Subcutaneous adipose tissue (tissue), 3 donors: ENCODE measurements around the gene LGR6.

GRCh38 chr1:202193498-202194265 is at the start of gene LGR6:
Gene LGR6, plus strand, starts transcription at chr1:202193799.
- PRO-cap: no peak
- RAMPAGE, long total RNA, 3 experiments: no peak in any of the 3 experiments

DNA sequence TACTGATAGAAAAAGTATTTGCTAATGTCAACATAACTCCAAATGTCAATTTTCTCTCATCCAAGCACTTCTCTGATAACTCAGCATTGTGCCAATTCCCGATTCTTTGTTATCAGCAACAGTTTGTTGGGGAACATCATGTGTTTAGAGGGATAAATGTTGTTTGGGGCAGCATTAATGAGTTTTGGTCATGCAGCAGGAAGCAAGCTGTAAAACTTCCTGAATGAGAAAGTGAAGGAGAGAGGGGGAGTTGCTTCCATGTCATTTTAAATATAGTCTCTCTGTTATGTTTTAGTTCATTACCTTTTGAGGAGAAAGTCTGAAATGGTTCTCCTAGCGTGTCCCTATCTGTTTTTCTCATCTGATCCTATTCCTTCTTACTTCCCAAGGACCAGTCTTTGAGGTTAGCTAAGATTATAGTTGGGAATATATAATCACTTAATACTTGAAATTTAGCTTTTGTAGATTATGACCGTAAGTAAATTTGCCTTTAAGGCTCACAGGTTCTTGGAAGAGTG is 160.7 kb downstream of the PPP1R12B start:
- PRO-cap: no peak
- RAMPAGE, long total RNA, 3 experiments: no peak in any of the 3 experiments

DNA sequence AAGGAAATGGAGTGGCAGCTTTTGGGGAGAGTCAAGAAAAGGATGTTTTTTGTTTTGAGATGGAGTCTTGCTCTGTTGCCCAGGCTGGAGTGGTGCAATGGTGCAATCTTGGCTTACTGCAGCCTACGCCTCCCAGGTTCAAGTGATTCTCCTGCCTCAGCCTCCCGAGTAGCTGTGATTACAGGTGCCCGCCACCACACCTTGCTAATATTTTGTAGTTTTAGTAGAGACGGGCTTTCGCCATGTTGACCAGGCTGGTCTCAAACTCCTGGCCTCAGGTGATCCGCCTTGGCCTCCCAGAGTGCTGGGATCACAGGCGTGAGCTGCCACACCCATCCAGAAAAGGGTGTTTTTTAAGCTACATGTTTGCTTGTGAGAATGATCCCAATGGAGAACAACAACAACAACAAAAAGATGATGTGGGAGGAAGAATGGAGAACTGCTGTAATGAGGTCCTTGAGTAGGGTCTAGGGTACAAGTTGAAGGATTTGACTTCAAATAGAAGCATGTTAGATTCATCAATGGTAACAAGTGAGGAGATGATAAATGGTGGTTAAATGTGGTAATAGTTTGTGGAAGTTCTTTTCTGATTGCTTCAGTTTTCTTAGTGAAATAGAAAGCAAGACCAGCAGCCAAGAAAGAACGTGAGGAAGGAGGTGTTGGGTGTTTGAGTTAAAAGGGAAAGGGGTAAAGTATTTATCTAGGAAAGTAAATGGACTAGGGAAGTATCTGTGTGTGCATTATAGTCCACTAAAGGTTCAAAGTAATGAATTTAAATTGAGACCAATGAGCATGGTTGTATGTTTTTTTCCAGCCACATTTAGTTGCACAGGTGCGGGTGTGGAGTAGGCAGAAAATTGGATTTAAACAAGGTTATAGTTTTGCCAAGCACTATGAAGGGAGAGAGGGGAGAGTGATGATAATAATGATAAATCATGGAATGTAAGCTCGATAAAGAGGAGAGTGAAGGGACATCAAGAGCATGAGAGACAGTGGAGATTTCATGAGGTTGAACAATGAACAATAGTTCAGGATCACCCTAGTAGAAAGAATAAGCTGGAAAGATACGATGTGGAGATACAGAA is 177.5 kb downstream of the PPP1R12B start:
- PRO-cap: no peak
- RAMPAGE, long total RNA, 3 experiments: no peak in any of the 3 experiments

GRCh38 chr1:202542400-202543189 is 167.7 kb downstream of the SYT2 start:
- PRO-cap: bidirectional peak, plus-strand start at chr1:202542695, minus-strand start at chr1:202542597
- RAMPAGE, long total RNA, 3 experiments: no peak in any of the 3 experiments

DNA sequence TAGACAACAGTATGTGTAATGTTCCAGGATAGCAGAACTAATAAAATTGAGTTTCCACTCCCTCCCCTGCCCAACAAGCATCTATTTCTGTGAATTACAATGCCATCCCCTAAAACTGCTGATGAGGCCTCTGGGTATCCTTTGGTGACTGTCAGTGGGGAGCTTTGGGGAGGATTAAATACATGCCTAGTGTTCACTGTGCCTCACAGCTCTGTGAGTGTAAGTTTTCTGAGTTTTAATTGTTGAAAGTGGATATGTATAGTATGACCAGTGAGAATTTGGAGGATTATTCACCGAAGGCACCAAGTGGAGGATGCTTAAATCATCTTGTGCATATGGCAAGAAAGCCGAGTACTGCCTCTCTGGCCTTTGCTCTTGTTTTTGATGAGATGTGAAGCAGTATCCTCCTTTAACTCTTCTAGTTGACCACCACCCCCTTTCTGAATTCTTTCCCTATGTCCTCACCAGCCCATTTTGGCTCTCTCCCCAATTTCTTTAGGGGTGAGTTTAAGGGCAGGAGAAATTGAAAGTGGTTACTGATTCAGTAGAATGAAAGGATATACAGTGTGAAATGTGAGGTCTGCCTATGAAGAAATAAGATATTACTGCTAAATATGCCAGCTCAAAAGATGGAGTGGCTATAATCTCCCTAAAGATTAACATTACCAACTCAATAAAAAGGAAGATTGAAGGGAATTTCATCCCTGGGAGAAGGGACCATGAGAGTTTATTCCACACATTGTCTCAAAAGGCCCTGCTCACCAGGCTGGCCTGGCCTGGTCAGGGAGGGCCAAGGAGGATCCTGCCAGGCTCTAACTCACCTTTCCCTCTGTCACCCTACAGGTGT is 130.4 kb downstream of the SYT2 start:
- PRO-cap: no peak
- RAMPAGE, long total RNA, 3 experiments: no peak in any of the 3 experiments

DNA sequence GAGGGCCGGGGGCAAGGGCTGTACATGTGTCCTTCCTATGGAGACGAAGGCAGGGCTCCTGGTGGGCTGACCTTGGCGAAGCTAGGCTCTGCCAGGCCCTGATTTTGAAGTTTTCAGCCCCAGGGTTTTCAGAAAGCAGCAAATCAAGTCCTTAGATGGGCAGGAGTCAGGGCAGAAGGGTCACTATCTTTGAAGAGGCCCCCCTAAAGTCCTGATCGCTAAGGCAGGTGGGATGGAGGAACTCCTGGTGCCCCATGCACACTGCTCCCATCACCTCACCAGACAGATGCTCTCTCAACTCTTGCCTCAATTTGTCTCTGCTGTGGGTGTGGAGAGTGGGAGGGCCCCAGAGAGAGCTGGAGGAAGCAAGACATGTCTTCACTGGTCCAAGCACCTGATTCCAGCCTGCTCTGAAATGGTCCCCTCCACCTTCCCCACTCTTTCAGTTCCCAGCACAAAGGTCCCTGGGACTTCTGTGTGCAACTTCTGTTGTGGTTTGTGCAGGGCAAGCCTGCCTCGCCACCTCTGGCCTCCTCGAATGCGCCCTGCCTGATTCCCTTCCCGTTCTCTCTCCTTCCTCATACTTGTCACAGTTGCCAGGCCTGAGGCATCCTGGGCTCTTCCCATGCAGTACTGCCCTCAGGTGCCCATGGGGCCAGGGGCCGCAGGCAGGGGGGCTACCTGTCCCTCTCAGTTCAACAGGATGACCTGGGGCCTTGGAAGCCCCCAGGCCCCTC is 119.4 kb downstream of the SYT2 start:
- PRO-cap: unidirectional peak, minus-strand start at position 284 of the sequence
- RAMPAGE, long total RNA, 3 experiments: no peak in any of the 3 experiments

- PRO-cap: no peak
- RAMPAGE, long total RNA, 3 experiments: no peak in any of the 3 experiments
These were observed 4.2 kb upstream of the KDM5B start for GRCh38 chr1:202812272-202813004.

DNA sequence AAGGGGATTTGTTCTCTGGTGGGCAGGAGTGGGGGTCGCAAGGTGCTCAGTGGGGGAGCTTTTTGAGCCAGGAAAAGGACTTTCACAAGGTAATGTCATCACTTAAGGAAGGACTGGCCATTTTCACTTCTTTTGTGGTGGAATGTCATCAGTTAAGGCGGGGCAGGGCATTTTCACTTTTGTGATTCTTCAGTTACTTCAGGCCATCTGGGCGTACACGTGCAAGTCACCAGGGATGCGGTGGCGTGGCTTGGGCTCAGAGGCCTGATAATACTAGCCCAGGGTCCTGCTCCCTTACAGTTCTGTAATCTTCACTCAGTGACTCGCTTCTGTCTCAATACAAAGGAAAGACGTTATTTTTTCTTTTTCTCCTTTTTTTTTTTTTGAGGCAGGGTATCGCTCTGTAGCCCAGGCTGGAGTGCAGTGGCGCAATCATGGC is 1.5 kb upstream of the TMEM183A start:
- PRO-cap: no peak
- RAMPAGE, long total RNA, 3 experiments: no peak in any of the 3 experiments

DNA sequence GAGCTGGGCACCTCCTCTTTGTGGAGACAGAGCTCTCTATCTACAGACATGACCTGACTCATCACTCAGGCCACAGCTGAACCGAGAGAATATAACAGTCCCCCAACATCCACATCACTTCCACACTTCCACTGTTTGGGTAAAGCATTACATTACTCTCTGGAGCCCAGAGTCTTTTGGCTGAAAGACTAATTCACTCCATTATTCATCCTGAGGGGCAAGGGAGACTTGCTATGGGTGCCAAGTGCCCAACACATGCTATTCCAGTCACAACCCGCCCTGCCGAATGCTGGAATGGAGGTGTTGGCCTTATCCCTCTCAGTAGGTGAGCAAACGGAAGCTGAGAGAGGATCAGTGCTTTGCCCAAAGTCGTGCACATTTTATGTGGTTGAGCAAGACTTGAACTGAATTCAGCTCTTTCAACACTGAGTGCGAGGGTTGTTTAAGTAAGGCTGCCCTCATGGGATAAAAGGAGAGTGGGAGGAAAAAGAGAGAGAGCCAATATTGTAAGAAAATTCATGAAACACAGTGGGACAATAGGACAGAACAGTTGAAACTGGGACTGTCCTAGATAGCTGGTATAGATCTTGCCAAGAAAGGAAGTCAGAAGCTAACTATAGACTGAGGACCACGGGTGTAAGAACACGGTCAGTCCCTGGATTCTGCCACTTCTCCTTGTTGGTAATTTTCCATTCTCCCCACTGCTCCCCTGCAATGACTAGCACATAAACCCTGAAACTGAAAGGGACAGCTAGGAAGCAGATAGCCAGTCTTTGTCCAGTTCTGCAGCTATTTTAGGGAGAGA is 13.5 kb upstream of the CHI3L1 start:
- PRO-cap: unidirectional peak, plus-strand start at position 521 of the sequence
- RAMPAGE, long total RNA, 3 experiments: no peak in any of the 3 experiments

DNA sequence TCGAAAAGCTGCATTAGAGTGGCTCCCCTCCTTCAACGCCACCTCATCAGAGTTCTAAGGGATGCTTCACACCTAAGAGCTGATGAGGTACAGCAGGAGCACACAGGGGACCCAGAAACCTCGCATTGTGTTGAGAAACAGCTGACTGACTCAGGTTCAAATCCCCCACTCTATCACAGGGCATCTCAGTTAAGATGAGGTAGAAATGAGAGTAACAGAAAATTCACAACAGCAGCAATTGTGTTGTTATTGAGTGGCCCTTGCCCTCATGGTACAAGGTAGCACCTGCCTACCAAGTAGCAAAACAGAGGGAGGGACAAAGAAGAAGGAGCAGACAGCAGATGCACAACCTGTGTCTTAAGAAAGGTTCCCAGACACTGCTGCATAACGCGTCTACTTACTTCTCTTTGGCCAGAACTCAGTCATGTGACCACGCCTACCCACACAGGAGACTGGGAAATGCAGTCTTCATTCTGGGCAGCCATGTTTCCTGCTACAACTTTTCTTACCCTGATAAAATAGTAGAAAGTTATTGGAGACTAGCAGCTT is 34.5 kb upstream of the BTG2 start:
- PRO-cap: no peak
- RAMPAGE, long total RNA, 3 experiments: no peak in any of the 3 experiments

DNA sequence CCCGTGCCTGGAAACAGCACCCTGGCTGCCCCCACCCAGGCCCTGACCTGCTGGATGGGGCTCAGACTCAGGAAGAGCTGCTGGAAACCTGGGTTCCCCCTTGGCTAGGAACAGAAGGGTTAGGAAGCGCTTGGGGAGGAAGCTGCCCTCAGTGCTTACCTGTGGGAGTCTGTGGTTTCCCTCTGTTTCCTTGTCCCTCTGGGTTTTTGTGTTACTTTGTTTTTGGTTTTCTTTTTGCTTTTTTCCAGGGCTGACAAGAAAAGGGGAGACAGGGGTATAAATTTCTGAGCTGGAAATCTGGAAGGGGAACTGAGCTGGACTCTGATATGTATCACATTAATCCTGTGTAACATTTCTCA is 28.0 kb upstream of the BTG2 start:
- PRO-cap: no peak
- RAMPAGE, long total RNA, 3 experiments: no peak in any of the 3 experiments

DNA sequence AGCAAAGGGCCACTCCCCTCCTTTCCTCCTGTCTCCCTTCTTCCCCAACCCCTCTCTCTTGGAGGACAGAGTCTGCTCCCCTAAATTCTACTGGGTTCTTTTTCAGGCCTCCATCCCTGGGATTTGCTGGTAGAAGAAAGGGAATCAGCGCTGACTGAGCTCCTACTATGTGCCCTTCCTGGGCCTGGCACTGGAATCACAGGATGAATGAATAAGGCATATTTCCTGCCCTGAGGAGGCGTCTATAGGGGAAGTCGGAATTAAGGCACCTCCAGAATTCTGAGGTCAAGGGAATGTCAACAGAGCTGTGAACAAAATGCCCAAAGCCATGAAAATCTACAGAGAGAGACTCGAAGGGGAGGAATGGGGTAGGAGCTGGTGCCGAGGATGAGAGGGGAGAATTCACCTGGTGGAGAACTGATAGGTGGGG is 17.4 kb upstream of the BTG2 start:
- PRO-cap: no peak
- RAMPAGE, long total RNA, 3 experiments: no peak in any of the 3 experiments

DNA sequence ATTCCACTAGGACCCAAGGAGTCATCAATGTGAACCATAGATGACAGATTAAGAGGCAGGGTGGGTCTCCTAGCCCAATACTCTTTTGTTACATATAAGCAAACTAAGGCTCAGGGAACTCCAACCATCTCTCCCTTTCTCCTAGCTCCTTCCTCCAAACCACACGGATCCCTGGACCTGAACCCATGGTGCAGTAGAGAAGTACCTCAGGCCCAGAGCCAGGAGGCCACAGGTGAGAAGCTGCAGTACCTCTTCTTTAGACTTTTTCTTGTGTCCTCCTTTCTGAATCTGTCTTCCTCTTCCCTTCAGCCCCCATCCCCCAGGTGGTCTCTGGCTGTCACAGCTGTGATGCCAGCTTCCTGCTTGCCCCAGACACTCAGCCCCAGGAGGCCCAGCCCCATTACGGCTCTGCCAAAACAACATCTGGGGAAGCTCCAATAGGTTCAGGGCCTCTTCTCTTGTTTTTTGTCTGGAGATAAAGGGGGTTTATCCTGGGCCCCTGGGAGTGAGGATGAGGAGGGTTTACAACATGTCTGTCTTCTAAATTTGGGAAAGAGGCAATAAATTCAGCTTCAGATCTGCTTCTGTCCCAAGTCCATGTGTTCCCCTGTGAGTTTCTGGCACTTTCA is 9.6 kb upstream of the BTG2 start:
- PRO-cap: no peak
- RAMPAGE, long total RNA, 3 experiments: no peak in any of the 3 experiments

GRCh38 chr1:203323558-203324566 is 18.5 kb downstream of the BTG2 start:
- PRO-cap: bidirectional peak, plus-strand start at chr1:203323857, minus-strand start at chr1:203323698
- RAMPAGE, long total RNA, 3 experiments: no peak in any of the 3 experiments

DNA sequence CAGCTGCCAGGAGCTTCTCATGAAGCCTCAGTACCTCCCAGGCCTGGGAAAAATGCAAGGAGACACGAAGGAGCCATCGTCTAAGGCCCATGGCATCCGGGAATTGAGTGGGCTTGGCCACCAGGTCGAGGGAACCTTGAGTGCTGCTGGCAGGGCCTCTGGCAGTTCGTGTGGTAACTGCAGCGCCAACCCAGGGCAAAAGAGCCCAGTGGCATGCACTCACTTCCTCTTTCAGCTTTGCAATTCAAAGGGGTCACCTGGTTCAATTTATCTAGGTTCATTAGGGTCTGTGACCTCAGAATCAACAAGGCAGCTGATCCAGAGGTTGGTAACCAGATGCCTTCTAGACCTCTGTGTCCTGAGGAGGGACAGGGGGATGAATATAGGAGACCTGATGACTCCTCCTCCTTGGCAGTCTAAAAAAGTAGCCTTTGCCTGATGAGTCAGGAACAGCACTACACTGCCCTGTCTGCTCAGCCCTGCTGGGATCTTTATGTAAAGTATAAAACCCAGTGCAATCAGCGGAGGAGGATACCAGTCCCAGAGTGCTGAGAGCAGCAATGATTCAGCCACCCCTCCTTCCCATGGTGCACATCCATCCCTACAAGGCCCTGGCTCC is 11.0 kb upstream of the FMOD start:
- PRO-cap: no peak
- RAMPAGE, long total RNA, 3 experiments: no peak in any of the 3 experiments

GRCh38 chr1:203374013-203374598 is 23.2 kb upstream of the FMOD start:
- PRO-cap: no peak
- RAMPAGE, long total RNA, 3 experiments: no peak in any of the 3 experiments

GRCh38 chr1:203465801-203466317 is 9.7 kb upstream of the PRELP start:
- PRO-cap: bidirectional peak, plus-strand start at chr1:203466186, minus-strand start at chr1:203466058
- RAMPAGE, long total RNA, 3 experiments: no peak in any of the 3 experiments

GRCh38 chr1:203476853-203477368 is 1.3 kb downstream of the PRELP start:
- PRO-cap: bidirectional peak, plus-strand start at chr1:203477212, minus-strand start at chr1:203477185
- RAMPAGE, long total RNA, 3 experiments: no peak in any of the 3 experiments

DNA sequence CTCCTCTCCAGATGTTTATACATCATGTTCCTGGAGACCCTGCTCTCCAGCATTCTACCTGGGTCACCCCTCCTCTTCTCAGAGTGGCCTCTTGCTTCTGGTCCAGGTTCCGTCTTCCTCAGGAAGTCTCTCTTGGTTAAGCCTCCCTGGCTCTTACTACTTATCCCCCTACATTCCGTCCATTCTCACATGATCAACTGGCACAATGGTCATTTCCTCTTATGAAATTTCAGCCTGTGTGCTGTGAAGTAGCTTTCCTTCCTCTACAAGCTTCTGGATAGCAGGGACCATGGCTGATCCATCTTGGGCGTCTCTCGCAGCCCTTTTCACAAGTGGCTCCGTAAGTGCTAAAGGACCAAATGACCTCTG is 33.9 kb upstream of the ATP2B4 start:
- PRO-cap: bidirectional peak, plus-strand start at position 268 of the sequence, minus-strand start at position 132 of the sequence
- RAMPAGE, long total RNA, 3 experiments: no peak in any of the 3 experiments

GRCh38 chr1:203692344-203693727 is 66.2 kb downstream of the ATP2B4 start:
- PRO-cap: bidirectional peak, plus-strand start at chr1:203692944, minus-strand start at chr1:203692691; bidirectional peak, plus-strand start at chr1:203693374, minus-strand start at chr1:203693324
- RAMPAGE, long total RNA, 3 experiments: no peak in any of the 3 experiments